UCH-1 (cell line): ENCODE measurements around the genes APEH, CDHR4, RBM5, HYAL1 and RASSF1.

DNA sequence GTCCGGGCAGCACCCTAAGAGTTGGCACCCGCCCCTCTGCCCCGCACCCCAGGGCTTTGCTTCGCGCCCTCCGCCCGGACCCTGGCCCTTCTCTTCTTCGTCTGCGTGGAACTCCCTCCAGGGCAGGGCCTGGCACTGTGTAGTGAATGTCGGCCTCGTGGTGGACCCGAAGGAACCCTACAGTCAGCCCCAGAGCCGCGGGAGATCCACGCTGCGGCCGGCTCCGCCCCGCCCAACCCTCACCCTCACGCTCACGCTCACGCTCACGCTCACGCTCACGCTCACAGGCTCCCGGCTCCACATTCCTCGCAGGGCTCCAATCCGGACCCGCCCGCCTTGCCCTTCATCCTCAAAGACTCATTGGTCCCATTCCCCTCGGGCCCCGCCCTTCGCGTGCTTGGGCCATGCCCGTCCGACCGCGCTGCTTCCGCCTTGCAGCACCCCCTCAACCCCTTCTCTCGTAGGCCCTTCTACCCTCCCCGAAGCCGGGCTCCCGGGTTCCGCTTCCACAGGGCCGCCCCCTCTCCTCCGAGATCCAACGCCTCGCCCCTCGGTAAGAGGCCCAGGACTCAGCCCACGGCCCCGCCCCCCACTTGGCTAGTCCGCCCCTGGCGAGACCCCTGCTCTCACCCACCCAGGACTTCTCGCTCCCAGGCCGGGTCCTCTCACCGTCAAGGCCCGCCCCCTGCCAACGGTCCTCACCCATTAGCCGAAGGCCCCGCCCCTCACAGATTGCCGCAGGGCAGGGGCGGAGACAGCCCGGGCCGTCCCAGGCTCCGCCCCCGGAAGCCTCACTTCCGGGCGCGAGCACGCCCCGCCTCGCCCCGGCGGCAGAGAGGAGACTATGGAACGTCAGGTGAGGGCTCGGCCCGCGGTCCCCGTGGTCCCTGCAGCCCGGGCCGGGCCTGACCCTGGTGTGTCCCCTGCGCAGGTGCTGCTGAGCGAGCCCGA lies at the start of gene APEH:
TSS of gene APEH (plus strand) at position 794 of the 951 bp plus-strand sequence.
- RRBS: 27% methylated on average over 30 of the region's 84 CpGs

DNA sequence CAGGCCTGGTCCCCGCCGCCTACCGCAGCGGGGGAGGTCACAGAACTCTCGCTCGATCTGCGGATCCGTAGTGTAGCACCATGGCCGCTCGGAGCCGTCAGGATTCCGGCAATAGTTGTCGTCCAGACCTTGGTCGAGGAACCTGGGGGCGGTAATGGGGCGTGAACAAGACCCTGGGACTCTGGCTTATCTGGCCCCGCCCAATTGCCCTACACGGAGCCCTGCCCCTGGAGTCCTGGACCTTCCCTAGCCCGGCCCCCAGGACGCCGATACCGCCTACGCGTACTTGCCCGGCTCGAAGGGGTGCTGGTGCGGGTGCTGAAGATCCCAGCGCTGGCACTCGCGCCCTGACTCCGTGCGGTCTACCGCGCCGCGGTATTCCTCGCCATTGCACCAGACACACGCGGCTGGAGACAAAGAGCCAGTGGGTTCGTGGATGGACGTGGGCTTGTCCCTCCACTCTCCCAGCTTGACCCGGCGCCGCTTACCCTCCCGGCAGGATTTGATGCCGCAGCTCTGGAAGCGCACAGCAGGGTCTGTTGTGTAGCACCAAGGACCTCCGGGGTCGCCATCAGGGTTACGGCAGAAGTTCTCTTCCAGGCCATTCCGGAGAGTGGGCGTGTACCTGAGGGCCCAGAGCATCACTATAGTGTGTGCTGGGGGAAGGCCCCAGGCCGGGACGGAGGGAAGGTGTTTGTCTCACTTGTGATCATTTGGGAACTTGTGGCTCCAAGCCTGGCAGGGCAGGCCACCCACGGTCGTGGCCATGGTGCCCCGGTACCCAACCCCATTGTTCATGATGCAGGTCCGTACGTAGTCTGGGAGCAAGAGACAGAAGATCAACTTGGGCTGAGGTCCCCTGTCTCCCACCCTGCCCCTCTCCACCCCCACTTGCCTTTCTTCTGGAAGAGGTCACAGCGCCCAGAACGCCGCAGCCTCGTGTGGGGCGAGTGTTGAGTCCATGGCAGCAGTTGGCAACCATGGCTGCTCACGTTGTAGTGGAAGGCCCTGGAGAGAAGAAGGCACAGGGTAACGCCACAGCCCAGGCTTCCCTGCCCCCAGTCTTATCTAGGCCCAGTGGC lies 2.3 kb downstream of the MST1 start:
- RRBS: no CpG with 5 or more reads among the region's 66 CpGs

GRCh38 chr3:49738583-49739048 lies 14.9 kb upstream of the GMPPB start:
- RRBS: no CpG with 5 or more reads among the region's 6 CpGs

GRCh38 chr3:49786619-49787468 lies 502 bp upstream of the IP6K1 start:
- RRBS: 5% methylated on average over 10 of the region's 35 CpGs

DNA sequence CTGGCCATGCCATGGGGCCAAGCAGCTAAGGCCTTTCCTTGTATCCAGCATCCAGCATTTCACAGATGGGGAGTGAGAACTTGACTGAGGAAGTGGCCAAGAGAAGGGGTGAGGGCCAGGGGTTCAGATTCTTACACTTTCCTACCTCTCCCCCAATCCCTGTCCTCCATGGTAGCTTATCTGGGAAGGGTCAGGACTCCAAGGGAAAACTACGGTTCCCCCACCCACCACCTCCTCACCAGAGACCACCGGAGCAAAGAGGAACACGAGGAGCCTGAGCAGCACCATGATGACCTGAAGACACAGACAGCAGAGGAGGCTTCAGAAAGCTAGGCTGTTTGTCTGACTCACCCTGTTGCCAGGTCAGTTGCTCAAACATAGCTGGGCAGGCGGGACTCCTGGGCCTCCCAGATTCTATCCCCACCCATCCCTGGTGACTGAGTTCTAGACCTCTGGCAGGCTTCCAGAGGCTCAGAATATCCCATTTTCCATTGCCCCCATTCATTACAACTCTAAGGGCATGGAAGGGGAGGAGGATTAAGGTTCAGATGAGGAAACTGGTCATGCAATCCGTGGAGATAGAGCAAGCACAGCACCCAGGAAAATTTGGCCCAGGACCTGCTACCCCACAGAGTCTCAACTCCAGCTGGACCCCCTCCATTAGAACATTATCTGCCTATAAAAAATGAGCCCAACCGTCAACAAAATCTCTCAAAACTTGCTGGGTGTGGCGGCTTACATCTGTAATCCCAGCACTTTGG lies at the start of gene CDHR4:
TSS of gene CDHR4 (minus strand) at position 349 of the 761 bp plus-strand sequence.
- RRBS: no CpG with 5 or more reads among the region's 7 CpGs

DNA sequence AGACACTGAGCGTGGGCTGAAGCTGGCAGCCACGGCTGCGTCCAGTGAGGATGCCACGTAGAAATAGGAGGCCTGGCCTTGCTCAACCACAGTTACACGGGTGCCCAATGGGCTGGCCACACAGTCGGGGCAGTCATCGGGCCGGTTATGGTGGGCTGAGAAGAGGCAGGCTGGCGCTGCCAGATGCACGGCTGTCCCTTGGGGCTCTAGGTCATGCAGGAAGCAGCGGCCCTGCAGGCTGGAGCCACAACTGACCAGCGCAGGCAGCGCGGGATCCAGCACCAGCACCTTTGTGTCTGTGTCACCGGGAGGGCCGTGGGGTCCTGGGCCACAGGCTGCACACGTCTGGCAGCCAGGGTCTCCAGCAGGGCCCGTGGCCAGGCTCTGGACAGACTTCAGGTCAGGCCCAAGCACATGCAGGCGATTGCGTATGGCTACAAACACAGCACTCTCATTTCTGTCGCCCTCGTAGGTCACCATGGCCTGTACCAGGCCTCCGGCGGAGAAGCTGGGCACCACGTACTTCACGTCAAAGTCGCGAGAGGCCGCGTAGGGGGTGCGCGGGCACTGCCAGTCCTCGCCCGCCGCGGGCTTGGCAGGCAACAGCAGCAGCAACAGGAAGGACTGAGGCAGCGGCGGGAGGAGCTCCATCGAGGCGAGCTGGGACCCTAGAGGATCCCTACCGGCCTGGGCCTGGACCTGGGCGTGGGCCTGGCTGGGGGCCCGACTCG lies 549 bp downstream of the MST1R start:
- RRBS: no CpG with 5 or more reads among the region's 44 CpGs

- RRBS: no CpG with 5 or more reads among the region's 30 CpGs
Measured at GRCh38 chr3:50088564-50089104, at the start of gene RBM5. TSS of gene RBM5 (plus strand) at chr3:50088919.

DNA sequence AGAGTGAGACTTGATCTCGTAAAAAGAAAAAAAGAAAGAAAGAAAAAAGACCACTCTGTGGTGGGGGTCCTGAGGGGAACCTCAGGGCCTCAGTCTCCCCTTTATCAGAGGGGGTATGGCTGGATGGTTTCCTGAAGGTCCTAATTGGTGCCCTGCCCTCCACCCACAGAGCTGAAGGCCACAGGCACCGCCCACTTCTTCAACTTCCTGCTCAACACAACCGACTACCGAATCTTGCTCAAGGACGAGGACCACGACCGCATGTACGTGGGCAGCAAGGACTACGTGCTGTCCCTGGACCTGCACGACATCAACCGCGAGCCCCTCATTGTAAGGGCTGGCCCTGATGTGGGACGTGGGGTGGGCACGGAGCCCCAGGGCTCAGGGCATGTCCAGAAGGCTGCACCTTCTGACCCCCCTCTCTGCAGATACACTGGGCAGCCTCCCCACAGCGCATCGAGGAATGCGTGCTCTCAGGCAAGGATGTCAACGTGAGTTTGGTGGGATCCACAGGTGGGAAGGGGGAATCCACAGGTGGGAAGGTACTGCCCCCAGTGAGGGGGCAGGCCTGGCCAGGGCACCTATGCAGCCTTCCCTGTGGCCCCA lies 17.7 kb upstream of the GNAT1 start:
- RRBS: no CpG with 5 or more reads among the region's 18 CpGs

GRCh38 chr3:50196258-50196599 lies 4.8 kb downstream of the GNAT1 start:
- RRBS: no CpG with 5 or more reads among the region's 4 CpGs

DNA sequence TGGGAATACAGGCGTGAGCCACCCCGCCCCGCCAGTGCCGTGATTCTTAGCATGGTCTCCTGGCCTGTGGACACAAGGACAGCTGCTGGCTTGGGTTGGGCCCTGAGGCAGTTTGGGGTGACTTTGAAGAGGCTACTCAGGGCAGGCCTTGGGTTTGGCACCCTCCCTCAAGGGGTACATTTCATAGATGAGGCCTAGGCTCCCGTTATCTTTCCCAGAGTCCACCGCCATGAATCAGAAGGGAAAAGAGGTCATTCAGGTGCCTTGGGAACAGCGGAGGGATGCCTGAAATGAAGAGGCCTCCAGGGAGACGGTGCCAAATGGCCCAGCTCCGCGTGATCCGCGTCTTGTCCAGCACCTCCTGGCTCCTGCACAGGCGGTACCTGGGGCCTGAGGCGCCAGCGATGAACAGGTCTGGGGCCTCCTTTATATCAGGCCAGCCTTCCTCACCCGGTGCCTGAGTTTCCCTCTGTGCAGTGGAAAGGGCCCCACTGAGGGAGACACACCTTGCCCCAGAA lies 9.3 kb downstream of the GNAI2 start:
- RRBS: no CpG with 5 or more reads among the region's 16 CpGs

DNA sequence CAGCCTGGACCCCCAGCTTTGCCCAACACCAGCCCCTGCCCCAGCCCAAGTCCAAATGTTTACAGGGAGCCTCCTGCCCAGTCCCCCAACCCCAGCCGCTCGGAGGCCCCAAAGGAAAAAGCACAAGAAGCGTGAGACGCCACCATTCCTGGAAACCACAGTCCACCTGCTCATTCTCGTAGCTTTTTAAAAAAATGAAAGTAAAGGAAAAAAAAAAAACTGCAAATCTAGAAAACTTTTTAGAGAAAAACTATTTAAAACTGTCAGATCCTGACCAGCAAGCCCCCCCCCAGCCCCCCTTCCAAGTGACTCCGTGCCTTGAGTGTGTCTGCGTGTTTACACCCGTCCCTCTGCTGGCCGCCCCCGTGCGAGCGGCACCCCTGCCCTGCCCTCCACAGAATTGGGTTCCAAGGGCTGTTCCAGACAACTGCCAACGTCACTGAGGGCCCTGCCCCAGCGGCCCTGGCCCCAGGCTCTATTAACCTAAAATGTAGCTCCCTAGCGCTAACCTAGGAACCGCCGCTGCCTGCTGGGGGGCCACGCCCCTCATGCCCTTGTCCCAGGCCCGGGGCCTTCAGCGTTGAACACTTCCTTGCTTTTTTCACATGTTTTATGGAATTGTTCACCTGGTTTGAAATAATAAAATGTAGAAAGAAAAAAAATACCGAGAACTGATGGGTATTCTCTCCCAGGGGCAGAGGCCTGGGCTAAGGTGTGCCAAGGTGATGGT lies 10.1 kb upstream of the SEMA3B start:
- RRBS: no CpG with 5 or more reads among the region's 21 CpGs

GRCh38 chr3:50287214-50287627 lies 5.0 kb downstream of the IFRD2 start:
- RRBS: no CpG with 5 or more reads among the region's 1 CpG

- RRBS: no CpG with 5 or more reads among the region's 25 CpGs
Measured at GRCh38 chr3:50302832-50304005, at the start of gene HYAL1. TSS of gene HYAL1 (minus strand) at chr3:50303574.

DNA sequence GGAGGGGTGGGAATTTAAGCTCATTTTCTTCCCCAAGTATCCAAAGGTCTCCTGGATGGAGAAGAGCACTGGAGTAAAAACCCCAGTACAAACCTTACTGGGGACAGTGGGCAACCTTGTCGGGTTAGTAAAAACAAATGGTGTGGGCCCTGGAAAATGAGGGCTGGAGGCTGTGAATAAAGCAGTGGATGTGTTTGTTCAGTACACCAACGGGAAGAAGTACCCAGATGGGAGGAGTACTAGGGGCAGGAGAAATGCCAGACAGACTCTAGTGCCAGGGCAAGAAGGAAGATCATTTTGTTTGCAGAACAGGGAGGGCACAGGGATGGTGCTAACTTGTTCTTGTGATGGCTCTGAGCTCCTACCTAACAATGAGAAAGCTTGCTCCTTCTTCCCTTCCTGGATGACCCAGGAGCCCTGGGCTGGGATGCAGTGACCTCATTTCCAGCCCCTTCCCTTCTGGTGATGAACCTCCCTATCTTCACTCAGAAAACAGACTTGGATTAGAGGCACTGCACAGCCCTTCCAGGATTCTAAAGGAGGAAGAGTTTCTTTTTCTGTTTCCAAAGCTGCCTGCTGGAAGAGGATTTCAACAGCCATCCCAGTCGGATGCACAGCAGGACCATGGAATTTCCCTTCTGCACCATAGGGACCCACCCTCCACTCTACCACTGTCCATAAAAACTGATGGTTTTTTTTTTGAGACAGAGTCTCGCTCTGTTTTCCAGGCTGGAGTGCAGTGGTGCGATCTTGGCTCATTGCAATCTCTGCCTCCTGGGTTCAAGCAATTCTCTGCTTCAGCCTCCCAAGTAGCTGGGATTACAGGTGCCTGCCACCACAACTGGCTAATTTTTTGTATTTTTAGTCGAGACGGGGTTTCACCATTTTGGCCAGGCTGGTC lies 6.1 kb downstream of the RASSF1 start:
- RRBS: no CpG with 5 or more reads among the region's 7 CpGs

GRCh38 chr3:50340532-50341525 lies at the start of gene RASSF1:
TSS of gene RASSF1 (minus strand) at chr3:50340836.
- RRBS: 91% methylated on average over 20 of the region's 76 CpGs

GRCh38 chr3:50449991-50451295 lies 53.0 kb downstream of the CACNA2D2 start:
- RRBS: no CpG with 5 or more reads among the region's 37 CpGs

DNA sequence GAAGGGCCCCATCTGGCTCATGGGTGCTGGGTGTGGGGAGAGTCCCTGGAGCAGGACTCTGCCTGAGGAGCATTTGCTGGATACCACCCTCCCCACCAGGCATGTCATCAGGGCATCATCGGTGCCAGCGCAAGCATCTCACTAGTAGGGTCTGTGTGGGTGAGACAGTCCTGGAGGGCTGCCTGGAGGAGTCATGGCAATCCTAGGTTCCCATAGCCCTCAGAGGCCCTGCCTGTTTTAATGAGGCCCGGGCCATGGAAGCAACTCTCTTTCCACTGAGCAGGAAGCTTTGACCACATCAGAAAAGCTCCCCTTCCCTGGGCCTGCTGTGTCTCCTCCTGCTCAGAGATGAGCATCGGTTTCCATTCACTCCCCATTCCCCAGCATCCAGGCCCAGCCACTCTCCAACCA lies 9.3 kb downstream of the CISH start:
- RRBS: no CpG with 5 or more reads among the region's 4 CpGs

GRCh38 chr3:50625956-50626590 lies 9.1 kb downstream of the MAPKAPK3 start:
- RRBS: no CpG with 5 or more reads among the region's 5 CpGs

- RRBS: no CpG with 5 or more reads among the region's 2 CpGs
Measured at GRCh38 chr3:51621287-51622030, 49.6 kb upstream of the TEX264 start.

DNA sequence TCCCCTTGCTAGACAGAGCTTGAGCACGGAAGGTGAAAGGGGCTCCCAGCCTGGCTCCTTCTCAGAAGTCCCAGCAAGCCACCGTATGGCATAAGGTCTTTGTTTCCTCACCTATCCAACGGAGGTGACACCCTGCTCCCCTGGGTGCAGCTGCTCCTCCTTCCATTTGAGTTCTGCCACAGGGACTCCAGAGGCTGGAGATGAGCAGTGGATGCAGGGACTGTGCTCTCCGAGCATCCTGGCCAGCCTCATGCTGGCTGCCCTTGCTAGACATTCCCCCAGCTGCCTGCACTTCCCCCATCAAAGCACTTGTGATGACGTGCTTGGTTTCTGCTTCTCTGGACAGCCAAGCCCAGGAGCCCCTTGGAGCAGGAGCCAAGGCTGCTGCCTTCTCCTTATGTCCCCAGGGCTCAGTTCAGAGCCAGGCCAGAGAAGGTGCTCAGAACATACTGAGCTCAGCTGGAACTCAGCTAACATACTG lies 4.5 kb downstream of the PCBP4 start:
- RRBS: no CpG with 5 or more reads among the region's 5 CpGs